Suprapubic skin (tissue), 4 donors: ENCODE data around the gene ASB17.

DNA sequence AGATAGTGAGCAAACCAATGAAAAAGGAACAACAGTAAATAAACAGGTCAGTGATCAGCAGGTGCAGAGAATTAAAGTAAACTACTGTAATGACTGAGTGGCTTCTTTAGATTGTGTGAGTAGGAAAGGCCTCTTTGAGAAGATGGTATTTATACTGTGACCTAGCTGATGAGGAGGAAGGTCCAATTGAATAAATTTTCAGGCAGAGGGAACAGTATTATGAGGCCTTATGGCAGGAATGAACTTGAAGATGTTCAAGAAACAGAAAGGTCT is 3.4 kb downstream of the ASB17 start:
- PRO-cap: no peak
- RAMPAGE, long total RNA, 4 experiments: no peak in any of the 4 experiments

- PRO-cap: no peak
- RAMPAGE, long total RNA, 4 experiments: no peak in any of the 4 experiments
These were observed at the start of gene ASB17 for GRCh38 chr1:75932279-75932600. TSS of gene ASB17 (minus strand) at chr1:75932404.

GRCh38 chr1:77084460-77084837 is 134.8 kb downstream of the PIGK start:
- PRO-cap: no peak
- RAMPAGE, long total RNA, 4 experiments: no peak in any of the 4 experiments

DNA sequence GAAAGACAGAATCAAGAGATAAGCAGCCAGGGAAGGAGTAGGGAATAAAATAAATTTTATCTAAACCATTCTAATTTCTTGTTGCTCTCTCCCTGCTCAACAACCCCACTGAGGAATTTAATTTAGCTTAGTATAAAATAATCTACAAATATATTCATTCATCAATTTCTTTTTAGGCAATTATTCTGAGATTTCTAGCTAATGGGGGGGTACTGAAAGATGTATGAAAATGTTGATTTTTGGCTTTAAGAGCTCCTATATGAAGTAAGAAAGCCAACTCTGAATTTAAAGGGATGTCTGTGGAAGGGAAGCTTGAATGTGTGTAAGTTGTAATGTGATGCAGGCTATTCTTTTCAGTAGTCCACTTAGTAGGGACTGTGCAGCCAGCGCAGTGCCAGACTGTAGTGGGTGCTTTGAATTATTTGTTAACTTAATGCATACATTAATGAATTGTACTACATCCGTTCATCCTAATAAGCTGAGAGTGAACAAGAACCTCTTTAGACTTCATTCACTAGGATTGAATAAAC is 72.4 kb downstream of the AK5 start:
- PRO-cap: no peak
- RAMPAGE, long total RNA, 4 experiments: no peak in any of the 4 experiments

DNA sequence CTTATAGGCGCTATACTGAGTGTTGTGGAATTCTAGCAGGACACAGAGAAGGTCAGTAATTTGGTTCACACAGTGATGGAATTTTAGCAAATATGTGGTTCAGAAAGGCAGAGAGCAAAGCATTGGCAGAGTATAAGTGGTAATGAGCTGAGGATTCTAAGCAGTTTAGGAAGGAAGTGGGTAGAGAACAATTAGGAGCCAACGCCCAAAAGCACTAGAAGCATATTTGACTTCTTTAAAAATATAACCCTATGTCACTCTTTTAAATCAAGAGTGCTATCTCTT is 149.5 kb downstream of the AK5 start:
- PRO-cap: no peak
- RAMPAGE, long total RNA, 4 experiments: no peak in any of the 4 experiments

- PRO-cap: no peak
- RAMPAGE, long total RNA, 4 experiments: no peak in any of the 4 experiments
These were observed 2.0 kb downstream of the USP33 start for GRCh38 chr1:77757650-77758081.

- PRO-cap: no peak
- RAMPAGE, long total RNA, 4 experiments: no peak in any of the 4 experiments
These were observed 867 bp downstream of the NEXN start for GRCh38 chr1:77889332-77889649.

- PRO-cap: no peak
- RAMPAGE, long total RNA, 4 experiments: no peak in any of the 4 experiments
These were observed 7.2 kb downstream of the NEXN start for GRCh38 chr1:77895719-77895978.

- PRO-cap: no peak
- RAMPAGE, long total RNA, 4 experiments: no peak in any of the 4 experiments
These were observed 39.0 kb downstream of the NEXN start for GRCh38 chr1:77927405-77927881.

DNA sequence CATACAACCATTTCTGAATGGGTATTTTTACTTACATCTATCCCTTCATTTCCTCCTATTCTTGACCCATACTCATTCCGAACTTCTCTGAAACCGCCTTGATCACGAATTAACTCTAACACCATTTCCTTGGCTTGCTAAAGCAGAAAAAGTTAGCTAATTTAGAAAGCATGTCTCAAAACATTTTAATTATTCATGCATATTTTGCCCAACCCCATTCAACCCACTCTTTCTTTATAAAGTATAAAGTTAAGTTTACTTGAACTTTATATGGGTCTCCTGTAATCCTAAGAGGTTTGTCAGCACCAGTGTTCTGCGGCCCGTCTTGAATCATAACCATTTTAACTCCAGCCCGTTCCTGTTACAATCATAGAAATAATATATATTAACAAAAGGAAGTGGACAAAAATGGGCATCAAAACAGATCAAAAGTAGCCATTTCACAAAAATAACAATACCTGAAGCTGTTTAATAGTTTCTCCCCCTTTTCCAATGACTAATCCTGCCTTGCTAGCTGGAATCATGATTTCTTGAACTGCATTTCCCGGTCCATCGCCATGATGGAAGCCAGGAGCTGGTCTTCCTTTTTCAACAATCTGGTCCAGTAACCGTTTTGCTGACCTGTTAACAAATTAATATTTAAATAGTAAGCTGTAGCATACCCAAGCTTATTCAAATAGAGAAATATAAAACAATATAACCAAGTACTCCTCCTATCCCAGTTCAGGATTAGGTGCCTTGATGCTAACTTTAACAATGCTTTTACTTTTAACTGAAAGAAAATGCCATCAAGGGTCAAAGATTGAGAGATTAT is 14.1 kb downstream of the FUBP1 start:
- PRO-cap: no peak
- RAMPAGE, long total RNA, 4 experiments: no peak in any of the 4 experiments

DNA sequence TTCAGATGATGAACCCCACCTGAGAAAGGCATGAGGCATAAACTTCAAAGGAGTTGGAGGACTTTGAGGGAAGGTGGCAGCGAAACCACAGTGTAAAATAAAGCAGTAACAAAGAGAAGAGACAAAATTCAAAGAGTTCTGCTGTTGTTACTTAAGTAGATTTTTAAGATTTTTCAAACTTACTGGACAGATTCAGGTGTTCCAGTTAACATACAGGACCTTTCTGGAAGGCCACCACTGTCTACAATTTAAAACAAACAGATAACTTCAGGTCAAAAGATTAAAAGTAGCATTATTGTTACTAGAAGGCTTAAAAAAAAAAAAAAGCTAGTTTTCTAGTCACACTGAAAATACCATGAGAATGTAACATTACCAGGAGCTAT is 12.4 kb downstream of the FUBP1 start:
- PRO-cap: no peak
- RAMPAGE, long total RNA, 4 experiments: no peak in any of the 4 experiments

DNA sequence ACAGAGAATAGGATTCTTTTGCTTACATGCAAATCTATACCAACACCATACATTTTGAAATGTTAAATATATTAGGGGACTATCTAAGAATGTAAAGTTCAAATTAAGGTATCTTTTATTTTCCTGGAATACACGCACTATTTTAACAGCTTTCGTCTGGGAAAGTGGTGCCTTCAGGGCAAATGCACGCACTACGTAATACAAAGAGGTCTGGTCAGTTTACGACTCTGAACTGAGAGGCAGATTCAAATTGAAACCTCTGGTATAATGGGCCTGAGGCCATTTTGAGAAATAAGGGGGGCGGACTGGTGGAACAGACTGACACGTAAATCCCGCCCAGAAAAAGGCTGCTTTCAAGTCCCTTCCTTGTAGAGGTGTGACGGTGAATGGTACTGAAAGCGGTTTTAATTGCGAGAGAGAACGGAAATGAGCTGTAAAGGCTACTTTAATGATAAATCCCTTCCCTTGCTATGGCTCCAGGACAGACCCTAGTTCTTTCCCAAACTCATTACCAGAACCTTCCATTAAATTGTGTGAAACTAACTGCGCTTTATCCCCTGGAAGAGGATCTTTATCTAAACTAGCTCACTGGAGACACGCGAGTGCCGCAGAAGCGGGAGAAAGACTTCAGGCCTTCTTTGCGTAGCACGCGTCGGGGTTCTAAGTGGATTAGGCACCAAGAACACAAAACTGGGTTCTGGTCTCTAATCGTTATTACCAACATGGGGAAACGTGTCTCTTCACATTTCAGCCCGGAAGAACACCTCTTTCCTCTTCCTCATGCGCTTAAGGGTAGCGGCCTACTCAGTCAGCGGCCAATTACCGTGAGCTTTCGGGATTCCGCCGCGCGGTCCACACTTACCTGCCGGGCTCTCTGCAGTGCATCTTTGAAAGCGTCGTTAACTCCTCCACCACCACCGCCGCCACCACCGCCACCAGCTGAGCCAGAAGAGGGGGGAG is 569 bp downstream of the FUBP1 start:
- PRO-cap: bidirectional peak, plus-strand start at position 407 of the sequence, minus-strand start at position 212 of the sequence; bidirectional peak, plus-strand start at position 828 of the sequence, minus-strand start at position 762 of the sequence
- RAMPAGE, long total RNA, 4 experiments: start-site peak on the minus strand in 1 of 4 experiments, centred at position 919 of the sequence, 6 reads per replicate

- PRO-cap: no peak
- RAMPAGE, long total RNA, 4 experiments: no peak in any of the 4 experiments
These were observed 308 bp upstream of the GIPC2 start for GRCh38 chr1:78045615-78045701.

GRCh38 chr1:78096896-78097136 is 51.0 kb downstream of the GIPC2 start:
- PRO-cap: no peak
- RAMPAGE, long total RNA, 4 experiments: no peak in any of the 4 experiments

DNA sequence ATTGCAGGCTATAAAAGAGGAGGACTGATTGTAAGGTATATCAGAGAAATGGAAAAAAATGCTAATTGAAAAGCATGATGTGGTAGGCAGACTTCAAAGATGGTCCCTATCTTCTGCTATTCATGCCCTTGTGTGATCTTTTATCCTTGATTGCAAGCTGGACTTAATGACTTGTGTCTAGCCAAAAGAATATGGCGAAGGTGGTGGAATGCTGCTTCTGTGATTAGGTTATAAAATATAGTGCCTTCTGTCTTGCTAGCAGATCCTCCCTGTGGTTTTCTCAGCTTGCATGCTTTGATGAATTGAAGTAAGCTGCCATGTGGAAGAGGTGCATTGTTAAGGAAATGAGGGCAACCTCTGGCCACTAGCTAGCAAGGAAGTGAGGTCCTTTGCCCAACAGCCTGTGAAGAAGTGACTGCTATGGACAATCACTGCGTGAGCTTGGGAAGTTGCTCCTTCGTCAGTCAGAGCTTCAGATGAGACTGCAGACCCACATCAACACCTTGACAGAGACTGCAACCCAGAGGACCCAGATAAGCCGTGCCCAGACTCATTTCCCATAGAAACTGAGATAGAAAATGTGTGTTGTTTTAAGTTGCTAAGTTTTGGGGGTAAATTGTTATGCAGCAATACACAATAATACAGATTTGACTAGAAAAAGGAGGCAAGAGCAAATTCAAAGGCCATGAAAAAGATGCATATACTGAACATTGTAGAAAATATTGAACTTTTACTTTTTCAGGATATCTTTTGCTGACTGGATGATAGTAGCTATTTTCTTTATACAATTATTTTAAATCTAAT is 109.4 kb downstream of the GIPC2 start:
- PRO-cap: no peak
- RAMPAGE, long total RNA, 4 experiments: start-site peak on the plus strand in 1 of 4 experiments, centred at positions 172 to 362 of the sequence, 5 to 12 reads per replicate

GRCh38 chr1:79052804-79053263 is 46.3 kb upstream of the ADGRL4 start:
- PRO-cap: no peak
- RAMPAGE, long total RNA, 4 experiments: no peak in any of the 4 experiments

GRCh38 chr1:79493682-79494268 is 487.2 kb upstream of the ADGRL4 start:
- PRO-cap: no peak
- RAMPAGE, long total RNA, 4 experiments: no peak in any of the 4 experiments

DNA sequence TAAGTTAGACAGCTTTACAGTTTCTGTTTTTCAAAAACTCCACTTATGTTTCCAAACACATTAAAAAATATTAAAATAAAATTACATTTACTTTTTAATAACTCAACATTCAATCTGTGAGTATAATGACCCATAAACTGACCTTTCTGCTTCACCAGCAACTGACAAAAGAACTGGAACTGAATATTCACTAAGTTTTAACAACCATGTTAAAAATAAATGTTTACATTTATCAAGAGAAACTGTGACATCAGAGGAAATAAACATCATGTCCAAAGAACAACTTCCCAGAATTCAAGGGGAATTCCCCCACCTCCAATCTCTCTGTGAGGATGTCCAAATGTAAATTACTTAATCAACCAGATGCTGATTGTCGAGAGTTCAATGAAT is 365.7 kb upstream of the ADGRL2 start:
- PRO-cap: no peak
- RAMPAGE, long total RNA, 4 experiments: no peak in any of the 4 experiments

GRCh38 chr1:82782641-82782840 is 981.8 kb downstream of the ADGRL2 start:
- PRO-cap: no peak
- RAMPAGE, long total RNA, 4 experiments: no peak in any of the 4 experiments

- PRO-cap: no peak
- RAMPAGE, long total RNA, 4 experiments: no peak in any of the 4 experiments
These were observed 848.4 kb downstream of the TTLL7 start for GRCh38 chr1:83150591-83150791.